ENCODE results near the genes SEC24B, LRIT3 and ELOVL6.

- PRO-cap, 4 experiments = no peak in any of the 4 experiments
- RAMPAGE, long total RNA, 4 experiments = no peak in any of the 4 experiments
Measured at GRCh38 chr4:105157785-105158418, 11.2 kb downstream of the TET2 start.

DNA sequence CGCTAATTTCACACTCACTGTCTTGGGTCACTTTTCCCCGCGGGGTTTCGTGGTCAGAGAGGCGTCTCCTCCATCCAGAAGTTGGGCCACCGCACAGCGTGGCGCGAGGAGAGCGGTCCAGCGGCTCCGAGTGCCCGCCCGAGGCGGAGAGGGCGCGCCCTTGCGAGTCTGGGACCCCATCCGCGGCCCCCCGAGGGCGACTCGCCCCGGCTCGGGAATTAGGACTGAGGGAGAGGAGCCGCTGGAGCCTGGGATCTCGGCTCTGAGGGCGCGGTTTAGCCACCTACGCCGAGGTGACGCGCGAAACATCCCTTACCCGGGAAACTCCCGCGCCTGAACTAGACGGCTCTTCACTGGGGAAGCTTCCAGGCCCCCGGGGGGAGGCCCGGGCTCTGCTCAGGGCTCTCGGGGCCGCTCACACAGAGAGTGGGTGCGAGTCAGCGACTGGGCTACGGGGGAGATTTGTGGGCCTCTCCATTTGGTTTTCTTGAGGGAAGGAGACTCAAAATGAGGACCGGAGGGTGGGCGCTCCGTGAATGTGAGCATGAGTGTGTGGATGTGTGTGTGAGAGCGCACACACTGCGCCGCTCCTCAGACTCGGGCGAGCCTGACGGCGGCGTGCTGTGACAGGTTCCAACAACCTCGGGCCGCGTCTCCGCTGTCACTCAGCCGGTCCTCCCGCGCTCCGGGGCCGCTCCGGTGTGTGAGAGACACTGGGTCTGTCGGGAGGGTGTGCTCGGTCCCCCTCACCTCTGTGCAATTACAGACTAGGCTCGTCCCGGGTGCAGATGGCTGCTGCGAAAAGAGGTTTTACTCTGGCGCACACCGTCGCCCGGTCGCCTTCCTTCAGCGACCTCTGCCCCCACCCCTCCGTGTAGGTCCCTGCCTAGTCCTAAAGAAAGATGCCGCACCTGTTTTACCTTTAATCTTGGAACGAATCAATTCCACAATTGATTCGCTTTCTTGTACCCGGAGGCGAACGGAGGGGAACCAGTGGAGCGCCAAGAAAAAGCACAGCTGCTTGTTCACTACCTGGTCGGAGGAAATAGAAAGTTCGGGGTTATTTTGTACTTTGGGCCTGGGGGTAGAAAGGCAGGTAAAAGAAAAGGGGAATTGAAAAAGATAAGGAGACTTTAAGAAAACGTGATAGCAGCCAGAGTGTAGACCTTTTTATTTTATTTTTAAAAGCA is 885 bp downstream of the NPNT start:
- PRO-cap, 4 experiments = peak in 3 of 4 experiments; most common plus-strand start position 341 of the sequence (in 1); most common minus-strand start position 277 of the sequence (in 2)
- RAMPAGE, long total RNA, 4 experiments = no peak in any of the 4 experiments

DNA sequence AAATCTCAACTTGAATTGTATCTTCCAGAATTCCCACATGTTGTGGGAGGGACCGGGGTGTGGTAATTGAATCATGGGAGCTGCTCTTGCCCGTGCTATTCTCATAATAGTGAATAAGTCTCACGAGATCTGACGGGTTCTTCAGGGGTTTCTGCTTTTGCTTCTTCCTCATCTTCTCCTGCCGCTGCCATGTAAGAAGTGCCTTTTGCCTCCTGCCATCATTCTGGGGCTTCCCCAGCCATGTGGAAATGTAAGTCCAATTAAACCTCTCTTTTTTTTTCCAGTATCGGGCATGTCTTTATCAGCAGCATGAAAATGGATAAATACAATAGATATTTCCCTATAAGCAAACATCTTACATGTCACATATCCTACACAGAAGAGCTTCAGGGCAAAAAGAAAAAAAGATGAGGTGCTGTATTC is 95.9 kb downstream of the TBCK start:
- PRO-cap, 4 experiments = no peak in any of the 4 experiments
- RAMPAGE, long total RNA, 4 experiments = no peak in any of the 4 experiments

DNA sequence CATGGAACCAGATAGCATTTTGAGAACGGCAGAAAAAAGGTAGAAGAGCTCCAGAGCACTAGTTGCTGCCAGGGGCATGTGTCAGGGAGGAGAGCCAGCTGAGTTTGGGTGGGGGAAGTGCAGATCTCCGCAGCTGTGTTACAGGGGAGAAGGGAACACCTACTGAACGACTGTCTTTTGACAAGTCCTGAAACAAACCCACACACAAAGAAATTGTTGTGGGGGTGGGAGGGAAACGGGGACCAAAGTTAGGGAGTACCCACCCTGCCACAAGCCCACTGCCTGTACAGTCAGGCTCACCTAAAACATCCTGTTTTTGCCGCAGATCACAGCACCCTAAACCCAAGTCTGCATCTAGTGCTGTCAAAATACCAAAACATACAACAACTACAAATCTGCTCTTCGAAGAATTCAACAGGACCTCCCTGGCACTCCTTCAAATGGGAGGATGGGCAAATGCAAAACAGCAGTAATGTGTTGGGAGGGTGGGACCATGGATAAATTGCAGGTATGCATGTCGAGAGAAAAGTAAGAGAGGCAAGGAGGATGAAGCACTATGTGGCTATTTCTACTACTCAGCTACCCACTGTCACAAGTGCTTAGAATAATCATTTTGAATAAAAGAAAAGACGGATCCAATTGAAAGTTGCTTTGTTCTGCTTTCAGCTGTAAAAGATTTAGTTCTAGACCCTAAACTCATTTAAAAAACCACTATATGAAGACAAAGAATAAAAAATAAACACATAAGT is 55.3 kb downstream of the LEF1 start:
- PRO-cap, 4 experiments = peak in 1 of 4 experiments; most common plus-strand start position 531 of the sequence (in 1)
- RAMPAGE, long total RNA, 4 experiments = no peak in any of the 4 experiments

DNA sequence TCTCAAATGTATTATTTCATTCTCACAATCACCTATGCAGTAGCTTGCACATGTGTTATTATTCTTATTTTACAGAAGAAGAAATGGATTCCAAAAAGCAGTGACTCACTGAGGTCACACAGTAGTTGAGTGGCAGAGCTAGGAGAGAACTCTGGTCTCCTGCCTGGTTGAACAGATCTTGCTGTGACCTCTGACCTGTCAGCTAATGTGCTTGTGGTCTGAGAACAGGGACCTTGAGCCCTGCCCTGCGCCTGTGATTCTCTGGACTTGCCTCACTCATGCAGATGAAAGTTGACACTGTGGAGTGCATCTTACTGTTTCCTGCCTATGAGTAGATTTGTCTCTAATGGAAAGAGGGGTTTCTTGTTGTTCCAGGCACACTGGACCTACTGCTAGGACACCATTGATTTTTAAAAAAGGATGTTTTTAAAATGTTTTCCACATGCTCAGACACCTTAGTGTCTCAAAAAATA is 32.3 kb downstream of the ETNPPL start:
- PRO-cap, 4 experiments = no peak in any of the 4 experiments
- RAMPAGE, long total RNA, 4 experiments = no peak in any of the 4 experiments

- PRO-cap, 4 experiments = peak in 4 of 4 experiments; most common plus-strand start chr4:109433838 (in 4); most common minus-strand start chr4:109433709 (in 3)
- RAMPAGE, long total RNA, 4 experiments = start-site peak on the minus strand in 4 of 4 experiments, at chr4:109433752-109433803 at its widest, 9 to 18 reads per replicate
Measured at GRCh38 chr4:109433167-109434177, at the start of gene SEC24B. Gene SEC24B, plus strand, starts transcription at chr4:109433815.

DNA sequence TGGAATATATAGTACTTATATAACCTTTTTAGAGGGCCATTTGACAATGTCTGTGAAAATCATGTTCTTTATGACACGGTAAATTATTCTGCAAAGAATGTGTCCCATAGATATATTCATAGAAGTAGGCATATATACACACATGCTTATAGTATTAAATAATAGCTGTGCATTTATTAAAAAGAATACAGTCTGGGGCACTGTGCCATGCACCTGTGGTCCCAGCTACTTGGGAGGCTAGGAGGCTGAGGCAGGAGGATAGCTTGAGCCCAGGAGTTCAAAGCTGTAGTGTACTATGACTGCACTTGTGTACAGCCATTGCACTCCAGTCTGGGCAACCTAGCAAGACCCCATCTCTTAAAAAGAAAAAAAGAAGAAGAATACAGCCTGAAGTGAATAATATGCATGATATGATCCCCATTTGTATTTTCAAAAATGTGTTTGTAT is 22.7 kb upstream of the MCUB start:
- PRO-cap, 4 experiments = no peak in any of the 4 experiments
- RAMPAGE, long total RNA, 4 experiments = no peak in any of the 4 experiments

GRCh38 chr4:109816114-109816643 is 617 bp downstream of the GAR1 start:
- PRO-cap, 4 experiments = no peak in any of the 4 experiments
- RAMPAGE, long total RNA, 4 experiments = no peak in any of the 4 experiments

DNA sequence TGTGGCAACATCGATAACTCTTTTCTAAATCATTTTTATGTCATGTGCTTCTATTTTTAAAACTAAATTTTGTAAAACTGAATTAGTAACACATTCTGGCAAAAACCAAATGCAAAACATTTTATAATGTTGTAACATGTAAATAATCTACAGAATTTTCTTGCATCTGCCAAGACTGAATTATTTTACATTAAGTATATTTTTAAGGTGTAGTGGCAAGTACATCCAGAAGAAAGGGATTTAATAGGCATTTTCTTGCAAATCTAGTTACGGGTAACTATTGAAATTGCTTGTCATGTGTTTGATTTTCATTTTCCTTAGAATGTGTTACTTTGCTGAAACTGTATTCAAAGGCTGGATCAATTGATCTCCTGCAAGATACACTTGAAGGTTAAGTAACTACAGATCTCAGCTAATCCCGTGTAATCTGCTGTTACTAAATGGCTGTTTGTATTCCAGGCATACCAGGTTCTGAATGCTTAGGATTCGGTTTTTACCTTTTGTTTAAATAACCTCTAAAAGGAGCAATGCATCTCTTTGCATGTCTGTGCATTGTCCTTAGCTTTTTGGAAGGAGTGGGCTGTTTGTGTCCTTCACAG is at the start of gene LRIT3:
Gene LRIT3 (plus strand): TSS at position 433 of the 599 bp plus-strand sequence.
- PRO-cap, 4 experiments = no peak in any of the 4 experiments
- RAMPAGE, long total RNA, 4 experiments = no peak in any of the 4 experiments

DNA sequence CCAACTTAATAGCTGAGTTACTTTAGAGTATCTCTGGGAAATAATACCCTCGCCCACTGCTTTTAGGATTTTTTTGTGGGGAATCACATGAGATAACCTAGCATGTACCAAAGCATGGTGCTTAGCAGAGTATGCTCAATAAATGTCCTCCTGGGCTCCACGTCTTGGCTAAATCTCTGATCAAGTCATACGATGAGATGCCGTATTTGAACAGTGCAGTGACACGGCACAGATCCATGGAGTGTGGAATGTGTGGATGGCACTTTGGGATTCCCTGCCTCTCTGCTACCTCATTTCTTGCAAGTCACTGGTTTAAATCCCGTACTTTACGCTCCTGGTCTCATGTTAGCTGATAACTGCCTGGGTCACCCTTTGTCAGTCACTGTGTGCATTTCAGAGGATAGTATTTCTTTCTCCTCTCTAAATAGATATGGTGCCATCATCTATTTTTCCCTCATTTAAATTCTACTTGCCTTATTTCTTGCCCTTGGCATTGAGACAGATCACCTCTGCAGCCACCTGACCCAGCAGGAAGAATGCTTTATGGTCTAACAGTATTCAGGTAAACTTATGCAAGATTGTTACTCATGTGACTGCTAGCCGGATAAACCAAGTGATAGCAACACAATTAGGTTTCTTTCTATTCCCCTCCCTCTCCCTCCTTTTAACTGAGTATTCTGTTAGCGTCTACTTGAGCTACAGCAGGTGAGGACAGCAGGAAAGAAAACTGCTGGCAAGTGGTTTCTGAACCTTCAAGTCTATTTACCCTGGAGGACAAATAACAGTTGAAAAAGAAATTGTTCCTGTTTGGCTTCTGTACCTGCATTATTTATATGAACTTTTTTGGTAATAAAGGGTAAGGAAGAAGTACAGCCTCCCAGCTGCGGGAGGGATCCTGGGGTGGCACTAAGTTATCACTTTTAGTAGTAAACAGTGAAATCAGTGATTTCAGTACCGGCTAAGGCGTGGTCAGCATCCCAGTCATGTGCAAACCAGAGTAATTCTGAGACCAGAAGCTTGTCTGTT is 2.9 kb downstream of the EGF start:
- PRO-cap, 4 experiments = no peak in any of the 4 experiments
- RAMPAGE, long total RNA, 4 experiments = no peak in any of the 4 experiments

DNA sequence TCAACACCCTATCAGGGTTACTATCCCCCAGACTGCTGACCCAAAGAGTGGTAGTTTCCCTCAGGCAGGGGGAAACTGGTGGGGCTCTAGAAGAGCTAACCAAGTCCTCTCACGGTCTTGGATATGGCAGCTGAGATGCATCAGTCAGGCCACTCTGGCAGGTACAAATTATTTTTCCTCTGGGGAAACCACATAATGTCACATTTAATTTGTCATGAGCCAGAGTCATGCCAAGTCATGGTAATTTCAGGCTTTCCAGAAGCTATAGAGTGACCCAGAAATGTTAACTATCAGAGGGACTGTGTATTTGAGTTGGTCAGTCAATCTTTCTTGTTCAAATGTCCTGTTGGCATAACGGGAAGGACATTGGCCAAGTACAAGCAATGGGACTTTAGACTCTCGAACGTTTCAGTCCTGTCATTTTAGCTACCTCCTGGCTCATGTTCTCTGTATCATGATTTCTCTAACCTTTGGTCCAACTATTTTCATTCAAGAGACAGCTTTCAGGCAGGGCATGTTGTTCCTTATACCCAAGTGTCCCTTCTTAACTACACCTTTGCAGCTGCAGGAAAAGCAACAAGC is 142.4 kb downstream of the EGF start:
- PRO-cap, 4 experiments = no peak in any of the 4 experiments
- RAMPAGE, long total RNA, 4 experiments = no peak in any of the 4 experiments

GRCh38 chr4:110198279-110199356 is at the start of gene ELOVL6:
Gene ELOVL6, minus strand, starts transcription at chr4:110198615.
- PRO-cap, 4 experiments = peak in 3 of 4 experiments; most common minus-strand start chr4:110198550 (in 3)
- RAMPAGE, long total RNA, 4 experiments = start-site peak on the minus strand in 3 of 4 experiments, at chr4:110198523-110198844 at its widest, 8 to 23 reads per replicate

DNA sequence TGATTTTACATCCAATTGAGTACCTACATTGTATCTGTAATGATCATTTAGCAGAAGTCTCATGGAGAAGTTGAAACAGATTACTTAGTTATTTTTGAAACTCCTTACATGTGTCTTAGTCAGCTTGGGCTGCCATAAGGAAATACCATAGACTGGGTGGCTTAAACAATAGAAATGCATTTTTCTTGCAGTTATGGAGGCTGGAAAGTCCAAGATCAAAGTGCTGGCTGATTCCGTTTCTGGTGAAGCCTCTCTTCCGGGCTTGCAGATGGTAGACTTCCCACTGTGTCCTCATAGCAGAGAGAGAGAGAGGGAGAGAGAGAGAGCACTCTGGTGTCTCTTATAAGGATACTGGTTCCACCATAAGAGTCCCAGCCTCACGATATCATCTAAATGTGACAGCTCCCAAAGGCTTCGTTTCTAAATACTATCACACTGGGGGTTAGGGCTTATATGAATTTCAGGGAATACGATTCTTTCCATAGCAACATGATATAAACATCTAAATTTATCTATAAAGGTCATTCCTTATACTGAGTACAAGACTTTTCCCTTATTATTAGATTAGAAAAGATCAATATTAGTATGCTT is 39.7 kb downstream of the ENPEP start:
- PRO-cap, 4 experiments = no peak in any of the 4 experiments
- RAMPAGE, long total RNA, 4 experiments = no peak in any of the 4 experiments

DNA sequence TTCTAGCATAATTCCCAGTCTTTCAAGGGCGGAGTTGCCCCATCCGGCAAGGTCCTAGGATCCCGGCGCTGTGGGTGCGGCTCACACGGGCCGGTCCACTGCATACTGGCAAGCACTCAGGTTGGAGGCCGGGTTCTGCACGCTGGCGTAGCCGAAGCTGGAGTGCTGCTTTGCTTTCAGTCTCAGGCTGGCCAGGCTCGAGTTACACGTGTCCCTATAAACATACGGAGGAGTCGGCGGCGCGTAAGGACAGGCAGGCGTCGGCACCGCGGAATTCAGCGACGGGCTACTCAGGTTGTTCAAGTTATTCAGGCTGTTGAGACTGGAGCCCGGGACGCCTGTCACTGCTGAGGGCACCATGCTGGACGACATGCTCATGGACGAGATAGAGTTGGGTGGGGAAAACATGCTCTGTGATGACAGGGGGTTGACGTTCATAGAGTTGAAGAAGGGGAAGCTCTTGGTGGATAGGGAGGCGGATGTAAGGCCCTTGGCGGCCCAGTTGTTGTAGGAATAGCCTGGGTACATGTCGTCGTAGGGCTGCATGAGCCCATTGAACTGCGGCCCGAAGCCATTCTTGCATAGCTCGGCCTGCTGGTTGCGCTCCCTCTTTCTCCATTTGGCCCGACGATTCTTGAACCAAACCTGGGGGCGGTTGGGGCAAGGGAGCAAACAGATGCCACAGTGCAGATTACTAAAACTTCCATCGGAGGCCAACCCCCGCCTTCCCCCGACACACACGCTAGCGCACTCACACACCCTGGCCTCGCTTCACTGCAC is 4.6 kb downstream of the PITX2 start:
- PRO-cap, 4 experiments = no peak in any of the 4 experiments
- RAMPAGE, long total RNA, 4 experiments = no peak in any of the 4 experiments

DNA sequence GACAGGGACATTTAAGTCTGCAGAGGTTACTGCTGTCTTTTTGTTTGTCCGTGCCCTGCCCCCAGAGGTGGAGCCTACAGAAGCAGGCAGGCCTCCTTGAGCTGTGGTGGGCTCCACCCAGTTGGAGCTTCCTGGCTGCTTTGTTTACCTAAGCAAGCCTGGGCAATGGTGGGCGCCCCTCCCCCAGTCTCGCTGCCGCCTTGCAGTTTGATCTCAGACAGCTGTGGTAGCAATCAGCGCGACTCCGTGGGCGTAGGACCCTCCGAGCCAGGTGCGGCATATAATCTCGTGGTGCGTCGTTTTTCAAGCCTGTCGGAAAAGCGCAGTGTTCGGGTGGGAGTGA is 253.3 kb upstream of the PITX2 start:
- PRO-cap, 4 experiments = no peak in any of the 4 experiments
- RAMPAGE, long total RNA, 4 experiments = no peak in any of the 4 experiments

DNA sequence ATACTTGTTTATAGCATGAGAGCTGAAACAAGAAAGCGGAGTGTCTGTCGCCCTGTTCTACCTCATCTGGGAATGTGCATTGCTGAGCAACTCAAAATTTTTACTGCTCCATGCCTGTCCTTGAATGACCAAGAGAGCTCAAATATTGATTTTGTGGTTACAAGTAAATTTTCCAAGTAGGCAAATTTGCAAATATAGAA is 25.5 kb downstream of the AP1AR start:
- PRO-cap, 4 experiments = no peak in any of the 4 experiments
- RAMPAGE, long total RNA, 4 experiments = no peak in any of the 4 experiments

- PRO-cap, 4 experiments = no peak in any of the 4 experiments
- RAMPAGE, long total RNA, 4 experiments = no peak in any of the 4 experiments
Measured at GRCh38 chr4:112379109-112379700, 82.0 kb downstream of the ALPK1 start.

- PRO-cap, 4 experiments = no peak in any of the 4 experiments
- RAMPAGE, long total RNA, 4 experiments = no peak in any of the 4 experiments
Measured at GRCh38 chr4:112647859-112648800, 11.2 kb downstream of the LARP7 start.

DNA sequence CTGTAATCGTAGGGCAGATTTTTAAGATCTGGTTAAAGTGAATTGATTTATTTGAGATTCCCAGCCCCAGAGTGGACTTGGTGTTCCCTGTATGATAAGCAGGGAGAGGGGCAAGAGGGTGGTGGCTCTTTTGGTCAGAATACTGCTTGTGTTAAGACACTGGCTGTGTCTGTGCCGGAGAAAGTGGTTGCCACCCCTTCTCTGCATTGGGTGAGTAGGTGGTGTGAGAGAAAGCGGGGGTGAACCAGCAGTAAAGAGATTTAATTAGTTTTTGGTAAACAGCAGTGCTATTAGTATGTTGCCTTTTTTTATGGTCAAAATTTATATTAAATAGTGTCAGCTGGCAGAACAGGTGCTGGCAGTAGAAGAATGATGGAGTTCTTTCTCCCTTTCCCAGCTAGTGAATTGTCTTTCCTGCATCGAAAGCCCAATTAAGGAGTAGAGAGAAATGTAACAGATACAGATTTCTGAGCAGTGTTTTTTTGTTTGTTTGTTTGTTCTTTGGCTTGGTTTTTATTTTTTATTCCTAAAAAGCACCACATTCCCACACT is 181.6 kb downstream of the LARP7 start:
- PRO-cap, 4 experiments = no peak in any of the 4 experiments
- RAMPAGE, long total RNA, 4 experiments = no peak in any of the 4 experiments

GRCh38 chr4:112980923-112981233 is 68.6 kb upstream of the ANK2 start:
- PRO-cap, 4 experiments = no peak in any of the 4 experiments
- RAMPAGE, long total RNA, 4 experiments = no peak in any of the 4 experiments